ENCODE measurements around a stretch of chr15.

- PRO-cap, 3 experiments, result peak in 2 of 3 experiments; most common plus-strand start chr15:70098339 (in 2)
- RAMPAGE, long total RNA, 4 experiments, result no peak in any of the 4 experiments
- RRBS, result no CpG with 5 or more reads among the region's 7 CpGs
Measured at GRCh38 chr15:70098213-70098492, 436 bp upstream of the TLE3 start.

GRCh38 chr15:70101366-70101781 lies 3.7 kb upstream of the TLE3 start:
- PRO-cap, 3 experiments, result peak in 3 of 3 experiments; most common minus-strand start chr15:70101549 (in 3)
- RAMPAGE, long total RNA, 4 experiments, result no peak in any of the 4 experiments
- RRBS, result 2% methylated on average over 1 of the region's 10 CpGs

DNA sequence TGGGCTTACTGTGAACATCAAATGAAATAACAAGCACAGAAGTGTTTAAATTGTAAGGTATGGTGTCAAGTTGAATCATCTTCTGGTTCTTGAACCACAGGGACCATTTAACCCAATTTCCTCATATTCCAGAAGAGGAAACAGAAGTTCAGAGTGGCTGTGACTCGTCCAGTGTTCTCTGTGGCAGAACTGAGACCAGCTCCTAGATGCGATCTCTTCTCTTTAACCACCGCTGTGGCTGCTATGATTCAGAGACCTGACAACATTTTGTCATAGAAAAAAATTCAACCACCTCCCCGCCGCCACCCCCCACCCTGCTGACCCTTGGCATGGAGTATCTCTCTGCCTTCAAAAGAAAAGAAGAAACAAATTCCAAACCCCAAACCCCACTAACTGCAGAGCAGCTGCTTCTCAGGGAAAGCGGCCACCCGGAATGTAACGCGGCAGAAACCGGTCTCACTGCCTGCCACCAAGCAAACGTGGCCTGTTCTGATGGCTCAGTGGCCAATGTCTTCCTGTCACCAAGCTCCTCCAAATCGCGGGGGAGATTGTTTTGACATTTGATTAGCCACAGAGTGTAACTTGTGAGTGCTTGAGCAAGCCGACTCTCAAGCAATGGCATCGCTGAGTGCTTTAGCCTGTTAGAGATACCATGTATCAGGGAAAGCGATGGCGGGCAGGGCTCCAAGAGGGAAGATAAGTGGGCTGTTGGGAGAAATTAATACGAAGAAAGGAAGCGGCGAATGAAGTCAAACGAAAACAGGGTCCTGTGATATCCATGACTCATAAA lies 44.7 kb upstream of the TLE3 start:
- PRO-cap, 3 experiments, result peak in 1 of 3 experiments; most common minus-strand start position 191 of the sequence (in 1)
- RAMPAGE, long total RNA, 4 experiments, result no peak in any of the 4 experiments
- RRBS, result no CpG with 5 or more reads among the region's 21 CpGs

DNA sequence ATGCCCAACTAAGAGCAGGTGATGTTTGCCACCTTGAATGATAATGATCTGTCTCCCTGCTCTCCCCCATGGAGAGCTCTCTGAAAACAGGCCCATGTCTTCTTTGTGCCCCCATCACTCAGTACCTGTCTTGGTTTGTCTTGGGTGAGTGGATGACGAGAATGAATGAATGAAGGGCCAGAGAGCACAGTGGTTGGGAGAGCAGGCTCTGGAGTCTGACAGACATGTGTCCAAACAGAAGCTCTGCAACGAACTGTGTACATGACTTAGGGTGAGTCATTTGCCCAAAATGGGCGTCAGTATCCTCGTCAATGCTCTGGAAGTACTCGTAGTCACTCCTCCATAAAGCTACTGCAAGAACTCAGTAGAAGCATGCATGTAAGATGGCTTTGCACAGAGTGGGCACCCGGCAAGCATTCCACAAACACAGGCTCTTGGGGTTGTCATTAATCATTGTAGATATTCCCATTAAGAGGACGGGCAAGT lies 170.2 kb upstream of the TLE3 start:
- PRO-cap, 3 experiments, result peak in 1 of 3 experiments; most common minus-strand start position 230 of the sequence (in 1)
- RAMPAGE, long total RNA, 4 experiments, result no peak in any of the 4 experiments
- RRBS, result no CpG with 5 or more reads among the region's 7 CpGs

GRCh38 chr15:70271296-70271976 lies 173.7 kb upstream of the TLE3 start:
- PRO-cap, 3 experiments, result peak in 1 of 3 experiments; most common minus-strand start chr15:70271572 (in 1)
- RAMPAGE, long total RNA, 4 experiments, result no peak in any of the 4 experiments
- RRBS, result no CpG with 5 or more reads among the region's 3 CpGs

DNA sequence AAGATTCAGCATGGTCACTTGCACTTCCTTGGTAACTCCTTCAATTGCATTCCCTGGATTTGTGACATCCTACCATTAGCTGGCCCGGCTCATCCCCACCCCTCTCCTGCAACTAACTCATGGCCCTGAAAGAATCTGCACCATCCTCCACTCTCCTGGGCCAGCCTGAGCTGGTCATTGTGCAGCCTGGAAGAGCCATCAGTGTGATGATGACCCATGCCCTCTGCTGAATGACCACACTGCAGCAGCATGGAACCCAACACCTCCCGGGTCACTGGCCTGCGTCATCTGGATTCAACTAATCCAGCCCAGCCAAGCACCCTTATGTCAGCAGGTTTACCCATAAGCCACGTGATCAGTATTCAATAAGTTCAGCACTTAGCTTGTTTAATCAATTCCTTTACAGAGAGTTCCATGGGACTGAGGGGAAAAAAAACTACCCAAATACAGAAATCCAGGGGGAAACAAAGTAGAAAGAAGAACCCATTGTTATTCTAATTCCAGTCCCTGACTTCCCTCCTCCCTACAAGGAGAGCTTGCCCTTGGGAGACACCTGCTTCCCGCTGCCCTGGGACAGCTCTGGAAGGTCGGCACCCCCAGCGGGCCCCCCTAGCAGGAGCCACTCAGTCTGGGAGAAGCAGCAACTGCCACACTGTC lies 309.0 kb upstream of the TLE3 start:
- PRO-cap, 3 experiments, result no peak in any of the 3 experiments
- RAMPAGE, long total RNA, 4 experiments, result no peak in any of the 4 experiments
- RRBS, result no CpG with 5 or more reads among the region's 7 CpGs

GRCh38 chr15:70509096-70509821 lies 254.1 kb downstream of the UACA start:
- PRO-cap, 3 experiments, result no peak in any of the 3 experiments
- RAMPAGE, long total RNA, 4 experiments, result no peak in any of the 4 experiments
- RRBS, result no CpG with 5 or more reads among the region's 5 CpGs

GRCh38 chr15:70528213-70528612 lies 235.1 kb downstream of the UACA start:
- PRO-cap, 3 experiments, result peak in 1 of 3 experiments; most common plus-strand start chr15:70528453 (in 1)
- RAMPAGE, long total RNA, 4 experiments, result no peak in any of the 4 experiments
- RRBS, result no CpG with 5 or more reads among the region's 4 CpGs

DNA sequence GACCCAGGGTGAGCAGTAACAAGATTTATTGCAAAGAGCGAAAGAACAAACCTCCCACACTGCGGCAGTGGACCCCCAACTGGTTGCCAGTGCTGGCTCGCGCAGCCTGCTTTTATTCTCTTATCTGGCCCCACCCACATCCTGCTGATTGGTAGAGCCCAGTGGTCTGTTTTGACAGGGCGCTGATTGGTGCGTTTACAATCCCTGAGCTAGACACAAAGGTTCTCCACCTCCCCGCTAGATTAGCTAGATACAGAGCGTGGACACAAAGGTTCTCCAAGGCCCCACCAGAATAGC lies 176.9 kb downstream of the UACA start:
- PRO-cap, 3 experiments, result no peak in any of the 3 experiments
- RAMPAGE, long total RNA, 4 experiments, result no peak in any of the 4 experiments
- RRBS, result no CpG with 5 or more reads among the region's 8 CpGs

- PRO-cap, 3 experiments, result no peak in any of the 3 experiments
- RAMPAGE, long total RNA, 4 experiments, result no peak in any of the 4 experiments
- RRBS, result no CpG with 5 or more reads among the region's 3 CpGs
Measured at GRCh38 chr15:70698493-70699388, 64.6 kb downstream of the UACA start.

DNA sequence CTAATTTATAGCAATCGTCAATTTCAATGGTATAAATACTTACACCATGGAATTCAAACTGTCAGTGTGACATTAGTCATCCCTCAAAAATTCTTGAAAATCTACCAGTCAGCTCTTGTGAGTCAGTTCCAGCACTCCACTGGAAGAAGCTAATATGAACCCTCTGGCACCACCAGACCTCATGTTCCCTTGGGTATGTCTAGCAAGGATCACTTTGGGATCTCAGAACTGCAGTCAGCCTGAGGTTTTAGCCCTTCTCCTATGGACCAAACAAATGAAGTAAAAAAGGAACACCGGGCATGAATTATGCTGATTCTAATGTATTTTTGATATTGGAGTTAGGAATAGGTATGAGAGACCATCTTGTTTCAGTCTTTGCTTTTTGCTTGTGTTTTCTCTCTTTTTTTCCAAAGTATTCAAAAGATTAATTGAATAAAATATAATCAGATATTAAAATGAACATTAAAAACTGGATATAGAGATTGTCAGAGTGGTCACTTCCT lies 11.9 kb upstream of the UACA start:
- PRO-cap, 3 experiments, result no peak in any of the 3 experiments
- RAMPAGE, long total RNA, 4 experiments, result no peak in any of the 4 experiments
- RRBS, result no CpG with 5 or more reads among the region's 2 CpGs

DNA sequence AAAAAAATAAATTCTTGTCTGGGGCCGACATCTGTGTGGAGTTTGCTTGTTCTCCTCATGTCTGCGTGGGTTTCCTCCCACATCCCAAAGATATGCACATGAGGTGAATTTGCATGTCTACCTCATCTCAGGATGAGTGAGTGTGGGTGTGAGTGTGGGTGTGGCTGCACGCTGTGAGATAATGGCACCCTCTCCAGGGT lies 25.8 kb upstream of the UACA start:
- PRO-cap, 3 experiments, result no peak in any of the 3 experiments
- RAMPAGE, long total RNA, 4 experiments, result no peak in any of the 4 experiments
- RRBS, result no CpG with 5 or more reads among the region's 3 CpGs

DNA sequence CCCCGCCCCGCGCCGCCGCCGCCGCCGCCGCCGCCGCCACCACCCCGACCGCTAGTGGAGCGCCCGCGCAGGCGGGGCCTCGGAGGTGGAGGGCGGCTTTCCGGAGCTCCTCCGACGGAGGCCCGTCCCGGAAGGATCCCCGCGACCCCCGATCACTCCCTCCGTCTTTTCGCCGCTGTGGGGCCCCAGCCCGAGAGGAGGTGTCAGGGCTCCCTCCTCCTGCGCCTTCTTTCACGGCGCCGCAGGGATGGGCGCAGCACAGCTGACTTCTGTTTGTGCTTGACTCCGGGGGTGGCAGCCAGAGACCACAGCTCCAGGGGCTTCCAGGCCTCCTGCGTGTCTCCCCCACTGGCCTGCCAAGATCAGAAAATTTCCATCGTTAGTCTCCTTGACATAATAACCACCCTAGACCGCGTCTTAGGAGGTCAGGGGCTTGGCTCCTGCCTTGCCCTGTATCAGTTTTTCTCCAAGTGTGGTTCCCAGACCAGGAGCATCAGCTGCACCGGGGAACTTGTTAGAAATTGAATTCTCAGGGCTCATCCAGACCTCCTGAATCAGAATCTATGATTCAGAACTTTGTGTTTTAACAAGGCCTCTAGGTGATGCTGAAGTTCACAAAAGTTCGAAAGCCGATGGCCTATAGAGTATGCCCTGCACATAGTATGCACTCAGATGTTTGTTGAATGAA lies 415 bp upstream of the LARP6 start:
- PRO-cap, 3 experiments, result peak in 3 of 3 experiments; most common plus-strand start position 62 of the sequence (in 3); most common minus-strand start position 513 of the sequence (in 1)
- RAMPAGE, long total RNA, 4 experiments, result no peak in any of the 4 experiments
- RRBS, result no CpG with 5 or more reads among the region's 44 CpGs

GRCh38 chr15:70936450-70936717 lies 43.8 kb downstream of the LRRC49 start:
- PRO-cap, 3 experiments, result no peak in any of the 3 experiments
- RAMPAGE, long total RNA, 4 experiments, result no peak in any of the 4 experiments
- RRBS, result no CpG with 5 or more reads among the region's 4 CpGs

- PRO-cap, 3 experiments, result no peak in any of the 3 experiments
- RAMPAGE, long total RNA, 4 experiments, result no peak in any of the 4 experiments
- RRBS, result no CpG with 5 or more reads among the region's 9 CpGs
Measured at GRCh38 chr15:71093216-71093991, 21.9 kb upstream of the THSD4 start.

GRCh38 chr15:71273784-71274200 lies 158.5 kb downstream of the THSD4 start:
- PRO-cap, 3 experiments, result no peak in any of the 3 experiments
- RAMPAGE, long total RNA, 4 experiments, result no peak in any of the 4 experiments
- RRBS, result no CpG with 5 or more reads among the region's 1 CpG

GRCh38 chr15:71400466-71400674 lies 285.1 kb downstream of the THSD4 start:
- PRO-cap, 3 experiments, result no peak in any of the 3 experiments
- RAMPAGE, long total RNA, 4 experiments, result no peak in any of the 4 experiments
- RRBS, result no CpG with 5 or more reads among the region's 3 CpGs

- PRO-cap, 3 experiments, result no peak in any of the 3 experiments
- RAMPAGE, long total RNA, 4 experiments, result no peak in any of the 4 experiments
- RRBS, result no CpG with 5 or more reads among the region's 4 CpGs
Measured at GRCh38 chr15:71455055-71455527, 339.8 kb downstream of the THSD4 start.

- PRO-cap, 3 experiments, result peak in 1 of 3 experiments; most common plus-strand start chr15:71526397 (in 1); most common minus-strand start chr15:71526318 (in 1)
- RAMPAGE, long total RNA, 4 experiments, result no peak in any of the 4 experiments
- RRBS, result 10% methylated on average over 3 of the region's 11 CpGs
Measured at GRCh38 chr15:71526001-71526628, 284.2 kb upstream of the NR2E3 start.

GRCh38 chr15:71746628-71747127 lies 63.7 kb upstream of the NR2E3 start:
- PRO-cap, 3 experiments, result no peak in any of the 3 experiments
- RAMPAGE, long total RNA, 4 experiments, result no peak in any of the 4 experiments
- RRBS, result no CpG with 5 or more reads among the region's 19 CpGs